GM19239 (cell line): ENCODE measurements around a stretch of chr16.

GRCh38 chr16:16090344-16090761 is 132.9 kb downstream of the ABCC6 start:
- RRBS, result no CpG with 5 or more reads among the region's 16 CpGs

DNA sequence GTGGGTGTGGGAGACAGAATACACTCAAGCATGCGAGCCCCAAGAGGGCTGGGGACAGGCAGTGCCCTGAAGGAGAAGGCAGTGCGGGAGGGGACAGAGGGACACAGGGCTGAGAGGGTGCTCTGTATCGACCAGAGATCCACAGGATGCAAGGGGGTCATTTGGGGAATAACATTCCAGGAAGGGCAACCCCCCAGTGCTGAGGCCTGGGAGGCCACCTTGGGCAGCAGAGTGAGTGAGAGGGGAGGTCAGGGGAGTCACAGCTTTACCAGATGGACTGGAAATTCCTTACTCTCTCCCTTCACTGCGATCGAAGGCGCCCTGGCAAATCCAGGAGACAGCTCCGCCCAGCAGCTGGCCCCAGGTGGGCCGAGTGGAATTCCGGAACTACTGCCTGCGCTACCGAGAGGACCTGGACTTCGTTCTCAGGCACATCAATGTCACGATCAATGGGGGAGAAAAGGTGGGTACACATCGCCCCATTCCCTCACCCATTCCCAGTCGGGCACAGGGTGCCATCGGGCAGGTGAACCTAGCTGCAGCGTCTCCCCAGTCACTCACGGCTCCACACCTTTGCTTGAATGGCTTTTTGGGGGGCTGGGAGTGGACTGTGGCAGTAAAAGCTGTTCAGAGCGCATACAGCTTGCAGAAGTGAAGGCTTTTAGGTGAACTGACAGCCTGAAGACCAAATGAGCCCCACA is 91.7 kb downstream of the ABCC6 start:
- RRBS, result no CpG with 5 or more reads among the region's 19 CpGs

DNA sequence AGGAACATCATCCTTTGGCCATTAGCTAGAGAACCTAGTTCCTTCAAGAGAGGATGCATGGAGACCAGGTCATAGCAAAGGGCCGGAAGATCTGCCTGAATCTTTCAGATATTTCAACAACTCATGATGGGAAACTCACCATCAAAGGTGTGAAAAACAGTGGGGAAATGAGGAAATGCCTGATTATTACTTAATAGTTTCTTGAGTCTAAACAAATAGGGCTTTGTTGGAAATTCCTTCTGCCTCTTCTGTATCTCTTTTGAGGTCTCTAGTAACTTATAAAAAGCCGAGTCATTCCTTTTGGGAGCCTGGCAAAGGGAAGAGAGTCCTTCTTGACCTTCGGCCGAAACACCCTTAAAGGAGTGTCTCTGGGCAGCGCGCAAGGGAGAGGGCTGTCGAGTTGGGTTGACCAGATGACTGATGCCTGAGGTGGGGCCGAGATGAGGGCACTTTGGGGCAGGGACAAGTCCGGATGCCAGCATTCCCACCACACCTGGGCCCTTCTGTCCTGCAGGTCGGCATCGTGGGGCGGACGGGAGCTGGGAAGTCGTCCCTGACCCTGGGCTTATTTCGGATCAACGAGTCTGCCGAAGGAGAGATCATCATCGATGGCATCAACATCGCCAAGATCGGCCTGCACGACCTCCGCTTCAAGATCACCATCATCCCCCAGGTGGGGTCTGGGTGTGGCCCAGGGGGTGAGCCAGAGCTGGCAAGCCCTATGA is 89.3 kb downstream of the ABCC6 start:
- RRBS, result no CpG with 5 or more reads among the region's 22 CpGs

- RRBS, result 2% methylated on average over 5 of the region's 20 CpGs
Measured at GRCh38 chr16:17134472-17134944, 336.3 kb downstream of the XYLT1 start.

- RRBS, result no CpG with 5 or more reads among the region's 10 CpGs
Measured at GRCh38 chr16:17224721-17225779, 245.7 kb downstream of the XYLT1 start.

DNA sequence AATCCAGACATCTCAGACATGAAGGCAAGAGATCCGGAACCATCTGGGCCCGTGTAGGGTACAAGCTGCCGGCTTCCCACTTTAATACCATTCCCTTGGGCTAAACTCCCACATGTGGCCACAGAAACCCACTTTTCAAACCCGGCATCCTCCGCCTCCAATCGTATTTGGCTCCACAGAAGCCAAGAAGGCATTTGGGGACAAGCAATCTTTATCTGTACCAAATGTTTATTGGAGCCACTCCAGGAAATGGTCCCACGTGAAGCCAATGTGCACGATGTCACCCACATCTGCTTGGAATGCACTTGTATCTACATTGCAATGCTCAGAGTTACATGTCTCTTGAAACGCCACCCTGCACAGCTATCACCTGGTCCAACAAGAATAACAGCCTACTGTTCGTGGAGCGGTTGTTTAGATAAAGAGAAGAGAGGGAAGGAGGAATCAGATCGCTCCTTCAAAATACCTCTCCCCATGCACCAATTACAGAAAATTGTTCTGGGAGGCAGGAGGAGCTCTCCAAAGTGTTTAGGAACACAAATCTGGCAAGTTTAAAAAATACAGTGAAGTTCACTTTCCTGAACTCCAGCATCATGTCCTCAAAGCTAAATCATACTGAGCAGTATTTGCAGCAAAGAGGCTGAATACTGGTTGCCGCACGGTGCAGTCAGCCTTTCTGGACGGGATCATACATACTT is 33.4 kb downstream of the XYLT1 start:
- RRBS, result 80% methylated on average over 2 of the region's 15 CpGs

GRCh38 chr16:18538459-18539073 is 23.3 kb downstream of the NOMO2 start:
- RRBS, result no CpG with 5 or more reads among the region's 15 CpGs

DNA sequence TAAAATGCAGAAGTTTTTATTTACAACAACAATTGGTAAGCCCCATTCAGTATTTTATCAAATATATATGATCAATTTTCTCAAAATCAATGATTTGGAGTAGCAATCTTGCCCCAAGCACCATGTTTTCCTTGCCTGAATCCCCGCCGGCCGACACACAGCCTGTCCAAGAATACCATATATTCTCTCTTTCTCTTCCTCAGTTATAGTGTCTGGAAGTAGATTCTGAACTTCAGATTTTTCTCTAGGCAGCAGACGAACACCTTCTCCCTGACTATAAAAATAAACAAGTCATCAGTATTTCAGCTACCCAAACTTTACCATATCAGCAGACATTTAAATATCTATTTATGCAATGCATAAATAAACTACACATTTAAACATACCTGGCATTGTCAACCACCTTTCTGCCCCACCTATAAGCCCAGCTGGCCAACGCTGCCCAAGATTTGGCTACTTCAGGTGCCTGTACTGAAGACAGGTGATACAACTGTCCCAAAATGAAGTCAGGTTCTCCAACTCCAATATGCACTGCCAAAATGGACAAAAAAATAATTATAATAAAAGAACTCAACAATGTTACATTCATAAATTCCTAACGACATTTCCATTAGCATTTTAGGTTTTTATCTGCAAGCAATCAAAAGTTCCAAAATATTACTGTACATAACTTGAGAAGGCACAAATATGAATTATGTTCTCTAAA is 50.7 kb upstream of the ARL6IP1 start:
- RRBS, result no CpG with 5 or more reads among the region's 6 CpGs

- RRBS, result no CpG with 5 or more reads among the region's 16 CpGs
Measured at GRCh38 chr16:18927651-18928069, 1.5 kb upstream of the SMG1 start.

DNA sequence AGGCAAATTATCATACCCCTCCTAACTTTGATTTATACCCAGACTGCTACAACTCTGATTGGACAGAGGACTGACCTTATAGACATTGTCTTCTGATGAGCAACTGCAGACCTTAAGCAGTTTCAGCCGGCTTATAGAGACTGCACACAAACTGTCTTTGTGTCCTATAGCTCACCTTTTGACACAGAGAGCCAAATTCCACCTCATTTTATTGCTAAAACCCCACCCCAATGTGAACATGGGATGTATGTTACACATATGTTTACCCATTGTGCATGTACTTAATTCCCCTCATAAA is 25.0 kb upstream of the TMC7 start:
- RRBS, result no CpG with 5 or more reads among the region's 1 CpG

DNA sequence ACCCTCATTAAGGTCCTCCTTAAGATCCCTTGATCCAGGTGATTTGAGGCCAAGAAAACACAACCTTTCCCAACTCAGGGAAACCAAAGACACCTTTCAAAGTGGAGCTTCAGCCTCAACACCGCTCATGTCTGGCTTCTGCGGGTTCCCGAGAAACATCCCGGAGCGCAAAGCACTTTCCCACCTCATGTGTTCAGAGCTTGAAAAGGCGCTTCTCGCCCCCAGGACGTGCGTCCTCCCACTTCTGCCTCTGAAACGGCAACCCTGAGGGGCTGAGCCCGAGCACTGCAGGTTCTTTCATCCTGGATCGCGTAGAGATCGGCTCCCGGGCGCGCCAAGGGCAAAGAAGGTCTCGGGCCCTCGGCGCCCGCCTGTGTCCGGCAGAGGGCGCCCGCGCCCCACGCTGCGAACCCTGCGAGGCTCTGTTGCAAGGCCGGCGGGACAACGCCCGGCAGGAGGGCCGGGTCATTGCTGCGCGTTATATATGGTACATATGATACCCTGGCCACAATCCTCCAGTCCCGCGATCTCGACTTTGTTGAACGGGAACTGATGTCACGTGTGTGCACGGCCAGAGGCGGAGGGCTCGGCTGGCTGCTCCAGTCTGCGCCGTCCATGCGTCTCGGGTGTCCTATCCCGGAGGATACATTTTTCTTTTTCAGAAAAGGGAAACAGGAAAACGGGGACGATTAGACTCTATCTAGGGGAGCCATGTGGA is 19.0 kb downstream of the COQ7 start:
- RRBS, result 2% methylated on average over 15 of the region's 50 CpGs

- RRBS, result no CpG with 5 or more reads among the region's 15 CpGs
Measured at GRCh38 chr16:19203491-19204208, 35.6 kb downstream of the SYT17 start.

DNA sequence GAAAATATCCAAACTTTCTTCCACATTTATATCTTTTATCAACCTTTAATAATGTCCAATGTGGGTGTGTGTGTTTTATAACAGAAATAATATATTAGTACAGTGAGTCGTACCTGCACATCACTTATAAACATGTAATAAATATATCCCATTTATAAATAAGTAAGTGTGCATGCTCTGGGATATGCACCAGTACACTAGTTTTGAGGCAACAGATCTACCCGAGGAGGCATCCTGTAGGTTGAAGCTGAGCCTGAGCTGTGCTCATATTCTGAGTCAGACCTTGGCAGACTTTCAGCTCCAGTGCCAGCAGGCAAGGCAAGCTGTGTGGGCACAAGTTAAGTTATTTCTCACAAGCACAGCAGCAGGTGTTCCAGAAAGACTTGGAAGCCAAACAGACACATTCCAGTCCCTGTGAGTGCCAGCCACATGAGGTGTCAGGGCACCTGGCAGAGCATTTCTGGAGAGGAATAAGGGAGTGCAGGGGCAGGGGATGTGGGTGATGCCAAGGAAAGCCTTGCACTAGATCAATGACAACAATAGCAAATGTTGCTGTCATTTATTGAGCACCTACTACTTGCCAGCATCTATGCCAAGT is 1.3 kb upstream of the CLEC19A start:
- RRBS, result no CpG with 5 or more reads among the region's 2 CpGs

DNA sequence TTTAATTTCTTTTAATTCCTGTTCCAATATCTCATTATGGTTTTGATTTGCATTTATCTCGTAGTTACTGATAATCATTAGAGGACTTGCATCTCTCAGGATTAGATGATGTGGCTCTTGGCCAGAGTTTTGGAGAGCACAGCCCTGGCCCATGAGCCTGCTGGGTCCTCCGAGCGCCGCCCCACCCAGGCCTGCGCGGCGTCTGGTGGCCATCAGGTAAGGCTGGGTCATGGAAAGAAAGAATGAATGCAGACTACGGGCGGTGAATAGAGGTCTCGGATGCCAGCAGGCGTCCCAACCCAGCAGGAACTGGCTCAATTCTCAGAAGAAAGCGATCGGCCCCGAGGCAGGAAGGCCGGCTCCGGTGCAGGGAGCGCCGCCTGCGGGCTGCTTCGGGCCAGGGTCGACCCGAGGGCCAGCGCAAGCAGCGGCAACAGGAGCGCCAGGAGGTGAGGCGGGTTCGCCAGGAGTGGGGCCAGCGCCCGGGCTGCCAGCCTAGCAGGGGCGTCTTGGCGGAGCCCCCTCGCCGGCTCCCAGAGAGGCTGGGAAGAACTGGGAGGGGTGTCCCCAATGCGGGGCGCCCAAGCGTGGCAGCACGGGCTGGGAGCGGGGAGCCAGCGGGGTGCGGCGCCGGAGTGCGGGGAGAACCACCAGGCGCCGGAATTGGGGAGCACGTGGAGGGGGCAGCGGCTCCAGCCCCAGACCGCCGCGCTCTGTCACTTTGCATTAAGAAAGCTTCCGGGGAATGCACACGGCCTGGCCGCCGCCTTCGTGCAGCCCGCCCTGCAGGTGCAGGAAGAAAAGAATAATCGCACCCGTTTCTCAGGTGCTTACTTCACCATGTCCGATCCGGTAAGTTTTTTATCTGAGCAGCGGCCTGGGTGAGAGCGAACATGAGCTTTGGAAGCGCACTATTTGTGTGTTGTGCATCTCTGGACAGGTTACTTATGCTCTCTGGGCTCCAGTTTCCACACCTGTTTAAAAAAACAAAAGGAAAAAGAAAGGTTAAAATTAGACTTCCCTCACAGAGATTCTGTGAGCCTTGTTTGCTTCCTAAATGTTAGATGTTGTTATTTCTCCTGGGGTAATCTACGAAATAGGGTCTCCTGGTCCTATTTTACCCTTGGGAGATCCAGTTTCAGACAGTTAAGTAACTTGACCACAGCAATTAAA is 7.0 kb upstream of the TMC5 start:
- RRBS, result 3% methylated on average over 15 of the region's 64 CpGs

DNA sequence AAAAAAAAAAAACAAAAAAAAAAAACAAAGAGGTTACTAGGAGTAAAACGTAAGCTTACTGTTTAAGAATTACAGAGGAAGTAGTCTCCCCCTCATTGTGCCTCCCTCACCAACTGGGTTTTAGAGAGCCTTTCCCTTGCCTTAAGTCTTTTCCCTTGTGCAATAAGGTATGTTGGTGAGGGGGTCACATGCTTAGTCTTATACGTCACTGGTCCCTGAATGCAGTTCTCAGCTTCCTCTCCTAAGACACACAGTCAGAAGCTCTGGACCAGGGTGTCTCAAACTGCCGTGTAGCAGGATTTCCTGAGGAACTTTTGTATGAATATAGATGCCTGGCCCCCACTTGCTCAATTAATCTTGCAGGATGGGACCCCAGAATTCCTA is 20.7 kb downstream of the VPS35L start:
- RRBS, result no CpG with 5 or more reads among the region's 3 CpGs

DNA sequence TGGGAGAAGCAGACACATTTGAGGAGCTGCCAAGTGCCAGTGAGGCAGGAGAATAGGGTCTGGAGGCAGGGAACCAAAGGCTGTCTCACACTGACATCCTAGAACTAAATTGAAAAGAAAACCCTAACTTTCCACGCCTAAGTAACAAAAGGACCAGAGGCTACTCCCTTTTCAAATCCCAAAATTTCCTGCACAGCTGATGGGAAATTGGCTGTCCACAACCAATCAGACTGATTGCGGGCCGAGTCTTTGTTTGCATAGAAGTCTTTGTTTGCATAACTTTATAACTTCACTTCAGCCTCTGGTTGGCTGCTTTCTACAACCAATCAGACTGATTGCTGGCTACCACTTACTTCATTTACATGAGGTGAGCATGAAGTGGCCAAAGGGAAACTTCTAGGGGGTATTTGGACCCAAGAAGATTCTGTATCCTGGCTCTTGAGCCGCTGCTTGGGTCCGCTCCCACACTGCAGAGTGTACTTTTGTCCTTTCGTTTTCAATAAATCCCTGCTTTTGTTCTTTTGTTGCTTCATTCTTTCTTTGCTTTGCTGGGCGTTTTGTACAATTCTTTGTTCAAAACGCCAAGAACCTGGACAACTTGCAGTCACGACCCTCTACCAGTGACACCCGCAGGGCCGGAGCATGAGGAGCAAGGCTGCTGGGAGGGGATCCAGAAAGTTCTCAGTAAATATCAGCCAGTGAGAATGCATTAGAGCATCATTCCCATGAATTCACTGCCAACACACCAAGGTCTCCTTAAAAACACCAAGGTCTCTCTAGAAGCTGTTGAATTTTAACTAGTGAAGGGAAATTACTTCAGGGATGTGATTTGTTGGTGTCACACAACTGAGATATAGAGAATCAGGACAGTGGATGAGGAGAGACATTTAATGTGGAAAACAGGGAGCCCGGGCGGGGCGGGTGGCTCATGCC is 67.6 kb downstream of the IQCK start:
- RRBS, result no CpG with 5 or more reads among the region's 14 CpGs

GRCh38 chr16:19885982-19886325 is 1.3 kb upstream of the GPRC5B start:
- RRBS, result no CpG with 5 or more reads among the region's 13 CpGs

DNA sequence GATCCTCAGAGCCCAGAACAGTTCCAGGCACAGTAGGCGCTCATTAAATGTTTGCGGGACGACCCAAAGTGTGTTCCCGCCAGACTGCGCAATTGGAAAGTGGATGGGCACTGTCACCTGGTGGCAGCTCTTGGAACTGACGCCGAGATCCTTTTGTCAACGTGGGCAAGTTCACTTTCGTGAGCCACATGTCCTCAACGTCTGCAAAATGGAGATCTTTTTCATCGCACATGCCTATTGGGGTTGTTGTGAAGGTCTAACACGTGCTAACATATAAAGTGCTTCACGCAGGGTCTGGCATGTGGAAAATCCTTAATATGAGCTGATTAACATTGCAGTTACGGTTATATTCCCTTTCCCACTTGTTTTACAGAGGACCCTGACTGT is 1.7 kb upstream of the GPRC5B start:
- RRBS, result no CpG with 5 or more reads among the region's 14 CpGs

GRCh38 chr16:20731907-20732973 is 9.4 kb downstream of the THUMPD1 start:
- RRBS, result no CpG with 5 or more reads among the region's 5 CpGs